GM06990 (cell line): ENCODE results near the genes MT1X and PLLP.

- RRBS = no CpG with 5 or more reads among the region's 1 CpG
These were observed 20.0 kb downstream of the GNAO1 start for GRCh38 chr16:56211392-56211531.

GRCh38 chr16:56225123-56225464, 33.8 kb downstream of the GNAO1 start:
- RRBS = no CpG with 5 or more reads among the region's 2 CpGs

DNA sequence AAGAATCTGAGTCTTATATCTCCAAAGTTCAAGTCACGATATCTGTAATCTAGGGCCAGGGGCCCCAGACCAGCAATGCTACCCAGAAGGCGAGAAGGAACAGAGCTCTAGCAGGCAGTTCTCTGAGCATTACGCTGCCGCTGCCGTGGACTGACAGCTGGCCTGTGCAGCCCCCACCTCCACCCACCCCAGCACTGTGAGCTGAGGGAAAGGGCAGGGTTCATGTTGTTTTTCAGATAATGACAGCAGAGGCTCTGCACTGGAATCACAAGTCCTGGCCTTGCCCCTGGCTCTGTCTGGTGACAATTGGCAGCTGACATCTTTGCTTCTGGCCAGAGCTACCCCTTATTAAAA, 72.9 kb downstream of the GNAO1 start:
- RRBS = no CpG with 5 or more reads among the region's 5 CpGs

DNA sequence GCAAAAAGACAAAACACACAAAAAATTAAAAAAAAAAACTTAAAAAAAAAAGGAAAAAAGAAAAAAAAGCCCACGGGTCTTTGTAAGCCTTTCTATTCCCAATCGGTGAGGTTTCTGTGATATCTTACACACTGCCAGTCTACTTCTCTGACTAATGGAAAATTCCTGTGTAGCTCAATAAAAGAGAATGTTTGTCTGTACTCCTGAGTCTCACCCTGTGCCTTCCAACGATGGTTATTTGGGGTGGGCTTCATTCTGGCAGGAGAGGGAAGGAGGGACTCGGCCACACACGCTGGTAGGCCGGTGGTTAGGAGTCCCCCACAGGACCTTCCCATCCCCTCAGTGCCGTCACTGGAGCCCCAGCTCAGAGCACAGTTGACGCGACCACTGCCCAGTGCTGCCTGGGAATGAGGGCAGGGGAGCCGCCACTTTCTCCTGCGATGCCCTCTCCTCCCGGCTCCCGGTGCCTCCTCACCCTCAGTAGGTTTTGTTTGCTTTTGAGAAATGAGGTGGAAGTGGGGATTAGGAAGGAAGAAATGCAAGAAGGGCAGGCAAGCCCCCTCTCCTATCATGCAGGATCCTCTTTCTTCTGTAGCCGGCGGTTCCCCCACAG, 68.0 kb downstream of the AMFR start:
- RRBS = no CpG with 5 or more reads among the region's 15 CpGs

GRCh38 chr16:56409285-56409774, 16.0 kb downstream of the AMFR start:
- RRBS = no CpG with 5 or more reads among the region's 4 CpGs

DNA sequence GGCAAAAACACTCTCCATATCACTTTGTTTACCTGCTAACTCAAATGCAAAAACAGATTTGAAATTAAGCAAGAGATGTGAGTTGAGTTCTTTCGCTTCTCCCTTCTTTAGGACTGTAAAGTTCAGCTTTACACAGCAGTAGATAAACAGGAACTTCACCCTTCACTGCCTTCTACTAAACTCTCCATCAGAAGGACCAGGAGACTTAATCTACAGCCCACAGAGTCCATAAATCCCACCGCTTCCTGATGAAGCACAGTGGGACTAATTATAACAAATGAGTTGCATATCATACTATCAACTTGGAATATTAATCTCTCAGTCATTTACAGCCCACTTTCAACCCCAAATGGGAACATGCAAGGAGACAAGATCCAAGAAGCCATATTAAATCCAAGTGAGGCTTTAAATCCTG, 1.7 kb downstream of the AMFR start:
- RRBS = no CpG with 5 or more reads among the region's 2 CpGs

DNA sequence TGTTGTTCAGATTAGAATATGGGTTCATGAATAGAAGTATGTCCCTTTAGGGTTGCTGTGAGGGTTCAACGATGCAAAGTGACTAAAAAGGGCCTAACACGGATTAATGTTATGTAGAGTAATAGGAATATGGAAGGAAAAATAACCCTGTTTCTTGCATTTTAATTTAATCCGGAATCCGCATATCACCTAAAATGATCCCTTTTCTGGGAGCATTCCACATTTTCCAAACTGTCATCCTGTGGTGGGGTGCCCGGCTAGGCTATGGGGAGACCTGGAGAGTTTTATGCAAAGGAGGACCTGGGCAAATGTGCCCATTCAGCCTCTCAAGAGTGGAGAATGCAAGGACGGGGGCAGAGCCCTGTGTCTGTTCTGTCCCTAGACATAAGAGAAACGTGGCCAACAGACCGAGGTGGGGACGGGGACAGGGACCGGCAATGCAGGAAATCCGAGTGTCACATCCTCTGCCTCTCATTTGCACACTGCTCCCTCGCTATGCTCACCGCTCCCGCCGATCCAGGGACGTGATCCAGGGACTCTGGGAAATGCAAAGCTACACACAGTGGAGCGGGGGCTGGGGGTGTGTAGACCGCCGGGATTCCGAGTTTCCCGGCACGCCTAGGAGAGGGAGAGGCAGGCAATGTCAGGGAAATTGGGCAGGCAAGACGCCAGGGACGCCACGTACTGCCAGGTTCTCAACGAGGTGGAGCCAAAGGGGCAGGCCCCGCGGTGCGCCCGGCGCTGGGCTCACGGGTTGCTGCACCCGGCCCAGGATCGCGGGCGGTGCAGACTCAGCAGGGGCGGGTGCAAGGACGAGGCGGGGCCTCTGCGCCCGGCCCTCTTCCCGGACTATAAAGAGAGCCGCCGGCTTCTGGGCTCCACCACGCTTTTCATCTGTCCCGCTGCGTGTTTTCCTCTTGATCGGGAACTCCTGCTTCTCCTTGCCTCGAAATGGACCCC, at the start of gene MT1X:
Gene MT1X, plus strand, starts transcription at position 881 of the 960 bp plus-strand sequence.
- RRBS = 30% methylated on average over 9 of the region's 49 CpGs

- RRBS = no CpG with 5 or more reads among the region's 10 CpGs
These were observed 337 bp downstream of the MT1X start for GRCh38 chr16:56682550-56683063.

DNA sequence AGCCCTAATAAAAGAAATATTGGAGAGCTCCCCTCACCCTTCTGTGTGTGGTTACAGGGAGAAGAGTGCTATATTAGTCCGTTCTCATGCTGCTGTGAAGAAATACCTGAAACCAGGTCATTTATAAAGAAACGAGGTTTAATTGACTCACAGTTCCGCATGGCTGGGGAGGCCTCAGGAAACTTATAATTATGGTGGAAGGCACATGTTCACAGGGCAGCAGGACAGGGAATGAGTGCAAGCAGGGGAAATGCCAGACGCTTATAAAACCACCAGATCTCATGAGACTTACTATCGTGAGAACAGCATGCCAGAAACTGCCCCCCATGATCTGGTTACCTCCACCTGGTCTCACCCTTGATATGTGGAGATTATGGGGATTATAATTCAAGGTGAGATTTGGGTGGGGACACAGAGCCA, 1.0 kb upstream of the NUP93 start:
- RRBS = no CpG with 5 or more reads among the region's 5 CpGs

DNA sequence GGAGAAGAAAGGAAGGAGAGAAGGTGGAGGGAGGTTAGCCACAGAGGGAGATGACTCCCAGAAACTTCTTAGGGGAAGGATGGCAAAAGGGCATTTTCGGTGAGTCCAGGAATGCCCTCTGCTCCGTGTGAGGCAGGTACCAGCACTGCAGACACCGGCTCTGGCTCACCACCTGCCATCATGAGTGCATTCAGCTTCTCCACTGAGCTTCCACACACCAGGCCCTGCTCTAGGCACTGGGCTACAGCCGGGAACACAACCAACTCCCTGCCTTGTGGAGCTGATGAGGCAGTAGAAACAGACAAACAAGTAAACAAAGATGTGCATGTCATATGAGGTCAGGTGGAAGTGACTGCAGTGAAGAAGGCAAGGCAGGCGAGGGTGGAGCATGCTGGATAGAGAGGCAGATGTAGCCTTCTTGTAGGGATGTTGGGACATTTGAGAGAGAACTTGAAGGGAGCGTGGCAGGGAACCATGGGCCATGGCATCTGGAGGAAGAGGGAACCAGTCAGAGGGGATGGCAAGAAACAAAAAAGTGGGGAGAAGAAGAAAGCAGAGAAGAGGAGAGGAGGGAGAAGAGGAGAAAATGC, 4.9 kb downstream of the NLRC5 start:
- RRBS = 96% methylated on average over 2 of the region's 6 CpGs

GRCh38 chr16:57000341-57001122, 11.2 kb downstream of the NLRC5 start:
- RRBS = no CpG with 5 or more reads among the region's 8 CpGs

DNA sequence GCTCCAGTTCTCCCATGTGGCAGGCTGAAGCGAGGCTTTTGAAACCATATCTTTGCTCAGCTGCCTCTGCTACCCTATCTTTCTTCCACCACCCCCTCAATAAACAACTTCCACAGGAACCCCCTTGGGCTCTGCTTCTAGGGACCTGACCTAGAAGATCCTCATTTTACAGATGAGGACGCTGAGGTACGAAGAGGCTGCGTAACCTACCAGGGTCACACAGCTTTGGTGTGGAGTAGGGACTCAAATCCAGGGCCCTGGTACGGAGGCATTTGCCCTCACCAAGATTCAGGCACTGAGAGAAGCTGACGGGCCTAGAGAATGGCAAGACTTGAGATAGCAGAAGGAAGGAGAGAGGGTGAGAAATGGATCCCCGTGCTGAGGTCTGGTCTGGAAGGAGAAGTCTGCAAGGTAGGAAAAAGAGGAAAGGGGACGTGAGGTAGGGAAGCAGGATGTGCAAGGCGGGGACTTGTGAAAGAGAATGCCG, 14.4 kb downstream of the NLRC5 start:
- RRBS = 19% methylated on average over 1 of the region's 10 CpGs

DNA sequence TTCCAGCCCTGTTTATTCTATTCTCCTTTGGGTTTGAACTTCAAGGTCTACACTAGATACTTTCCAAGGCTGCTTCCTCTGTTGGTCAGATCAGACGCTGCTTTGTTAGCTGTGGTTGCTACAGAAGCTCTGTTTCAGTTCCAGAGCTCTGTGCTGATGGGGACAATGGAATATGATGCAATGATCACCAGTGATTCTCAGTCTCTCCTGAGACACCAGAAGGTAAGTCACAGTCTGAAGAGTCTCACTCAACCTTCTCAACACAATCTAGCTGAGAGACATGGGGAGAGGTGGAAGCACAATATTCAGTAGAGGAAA, 33.7 kb downstream of the PSME3IP1 start:
- RRBS = no CpG with 5 or more reads among the region's 1 CpG

DNA sequence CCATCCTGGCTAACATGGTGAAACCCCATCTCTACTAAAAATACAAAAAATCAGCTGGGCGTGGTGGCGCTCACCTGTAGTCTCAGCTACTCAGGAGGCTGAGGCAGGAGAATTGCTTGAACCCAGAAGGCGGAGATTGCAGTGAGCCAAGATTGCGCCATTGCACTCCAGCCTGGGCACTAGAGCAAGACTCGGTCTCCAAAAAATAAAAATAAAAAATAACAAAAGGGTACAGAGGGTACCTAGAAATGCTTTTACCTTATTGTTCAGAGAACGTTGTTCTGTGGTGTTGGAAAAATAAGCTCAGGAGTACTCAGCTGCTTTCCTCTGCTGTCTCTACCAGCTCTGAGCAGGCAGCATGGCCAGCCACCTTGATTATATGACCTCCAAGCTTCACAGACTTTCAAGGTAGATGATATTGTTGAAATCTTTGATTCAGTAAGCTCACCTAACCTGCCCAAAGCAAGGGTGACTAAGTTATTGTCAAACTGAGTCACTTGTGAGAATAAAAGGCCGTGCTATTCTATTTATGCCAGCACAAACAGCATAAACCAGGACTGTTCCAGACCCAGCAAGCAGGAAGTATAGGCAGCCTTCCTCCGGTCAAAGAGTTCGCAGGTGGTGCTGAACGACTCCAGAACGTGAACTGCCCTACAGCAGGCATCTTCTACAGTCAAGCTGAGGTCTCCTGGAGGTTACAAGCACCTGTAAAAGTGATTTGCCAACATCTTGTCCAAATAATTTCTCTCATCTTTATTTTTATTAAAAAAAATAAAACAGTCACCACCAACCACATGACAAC, 10.5 kb downstream of the ARL2BP start:
- RRBS = no CpG with 5 or more reads among the region's 11 CpGs

DNA sequence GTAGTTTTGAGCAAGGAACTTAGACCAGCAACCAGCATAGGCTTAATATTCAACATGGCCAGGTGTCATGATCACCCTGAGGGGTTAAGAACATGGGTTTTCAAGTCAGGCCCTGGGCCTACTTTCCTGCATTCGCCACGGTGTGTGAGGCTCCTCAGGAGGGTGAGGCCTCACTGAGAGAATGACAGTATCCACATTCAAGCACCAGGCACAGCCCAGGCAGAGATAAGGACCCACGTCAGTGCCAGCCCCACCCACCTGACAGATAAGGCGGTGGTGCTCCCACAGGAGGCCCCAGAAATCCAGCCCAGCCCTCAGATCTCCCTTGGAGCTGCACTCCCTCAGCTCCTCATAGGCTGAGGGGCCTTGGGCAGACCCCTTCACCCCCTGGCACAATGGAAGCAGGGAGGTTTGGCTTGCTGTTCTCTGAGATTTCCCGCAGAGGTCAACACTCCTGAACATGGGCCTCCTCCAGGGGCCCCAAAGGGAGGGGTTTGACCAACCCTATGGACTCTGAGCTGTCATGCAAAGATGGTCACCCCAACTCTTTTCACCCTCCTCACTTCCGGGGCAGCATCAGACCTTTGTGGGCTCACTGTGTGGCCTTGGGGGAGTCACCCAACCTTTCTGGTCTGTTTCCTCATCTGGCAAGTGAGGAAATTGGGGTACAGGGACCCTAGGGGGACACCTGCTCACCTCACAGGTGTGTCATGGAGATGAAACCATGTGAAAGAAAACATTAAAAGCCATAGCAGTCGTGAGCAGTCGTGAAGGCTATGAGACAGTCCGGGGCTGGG, 15.5 kb downstream of the PLLP start:
- RRBS = 38% methylated on average over 1 of the region's 9 CpGs

GRCh38 chr16:57284120-57285374, at the start of gene PLLP:
Gene PLLP, minus strand, starts transcription at chr16:57284672.
- RRBS = 10% methylated on average over 48 of the region's 127 CpGs

- RRBS = no CpG with 5 or more reads among the region's 8 CpGs
These were observed 1.2 kb downstream of the CX3CL1 start for GRCh38 chr16:57373308-57374045.

DNA sequence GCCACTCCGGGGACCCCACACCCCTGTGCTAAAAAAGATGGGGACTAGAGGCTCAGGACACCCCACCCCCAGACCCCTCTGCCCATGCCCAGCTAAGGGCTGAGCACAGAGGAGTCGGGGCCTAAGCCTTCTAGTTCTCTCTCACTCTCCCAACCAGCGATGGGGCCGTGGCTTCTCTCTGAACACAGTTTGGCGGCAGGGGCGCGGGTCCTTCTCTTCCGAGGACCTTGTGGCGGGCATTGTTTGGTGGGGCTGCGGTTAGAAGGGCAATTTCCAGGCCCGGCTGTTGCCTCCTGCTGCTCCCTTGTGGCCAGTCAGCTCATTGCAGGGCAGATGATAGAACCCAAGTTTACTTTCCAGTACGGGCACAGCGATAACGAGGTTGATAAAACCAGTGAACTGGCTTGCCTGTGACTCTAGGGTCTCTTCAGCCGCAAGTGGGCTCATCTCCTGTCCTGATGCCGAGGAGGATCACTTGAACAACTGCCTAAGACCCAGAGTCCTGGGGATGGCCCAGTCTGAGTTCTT, 12.4 kb downstream of the CCL17 start:
- RRBS = no CpG with 5 or more reads among the region's 16 CpGs

GRCh38 chr16:57528718-57529776, 7.3 kb downstream of the CCDC102A start:
- RRBS = 98% methylated on average over 33 of the region's 103 CpGs

DNA sequence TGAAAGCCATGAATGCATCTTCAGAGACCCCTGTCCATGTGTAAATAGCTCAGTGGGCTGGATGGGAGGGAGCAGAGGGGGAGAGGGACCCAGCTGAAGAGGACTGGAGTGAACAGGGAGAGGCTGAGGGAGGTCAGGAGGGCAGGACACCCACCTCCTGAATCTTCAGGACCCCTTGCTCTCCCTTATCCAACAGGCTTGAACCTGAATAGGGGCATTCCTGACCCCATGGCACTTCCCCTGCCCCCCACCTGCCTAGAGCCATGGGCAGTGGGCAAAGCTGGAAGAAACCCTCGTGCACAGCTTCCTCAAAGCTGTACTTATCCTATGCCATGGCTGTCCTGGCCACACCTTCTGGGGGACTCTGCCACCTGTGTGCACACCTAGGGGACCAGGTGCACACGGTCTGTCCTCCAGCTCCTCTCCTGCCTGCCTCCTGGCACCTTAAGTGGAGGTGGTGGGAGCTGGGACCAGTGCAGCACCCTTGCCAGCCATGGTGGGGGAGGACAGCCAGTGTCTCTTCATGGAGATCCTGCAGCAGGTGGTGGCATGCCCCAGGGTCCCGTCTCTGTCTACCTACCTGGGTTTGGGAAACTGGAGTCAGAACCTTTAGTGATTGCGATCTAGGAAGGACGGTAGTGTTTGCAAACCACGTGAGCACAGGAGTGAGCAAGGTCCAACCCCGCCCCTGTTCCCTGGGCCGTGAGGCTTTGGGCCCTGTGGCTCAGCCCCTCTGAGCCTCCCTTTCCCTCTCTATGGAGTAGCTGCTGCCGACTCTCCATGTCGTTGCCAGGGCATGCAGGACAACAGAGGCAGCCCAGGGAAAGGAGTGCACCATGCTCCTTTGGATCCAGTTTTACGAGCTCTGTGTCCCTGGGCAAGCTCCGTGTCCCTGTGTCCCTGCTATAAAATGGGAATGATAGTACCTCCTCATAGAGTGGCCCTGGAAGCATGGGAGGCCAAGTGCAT, 6.8 kb downstream of the ADGRG1 start:
- RRBS = no CpG with 5 or more reads among the region's 12 CpGs